PFSK-1 (cell line): ENCODE results near the genes FGFBP3, KIF11 and CYP26A1.

- RRBS = 4% methylated on average over 48 of the region's 102 CpGs
Observed at GRCh38 chr10:91162535-91163207, 57.8 kb upstream of the PCGF5 start.

DNA sequence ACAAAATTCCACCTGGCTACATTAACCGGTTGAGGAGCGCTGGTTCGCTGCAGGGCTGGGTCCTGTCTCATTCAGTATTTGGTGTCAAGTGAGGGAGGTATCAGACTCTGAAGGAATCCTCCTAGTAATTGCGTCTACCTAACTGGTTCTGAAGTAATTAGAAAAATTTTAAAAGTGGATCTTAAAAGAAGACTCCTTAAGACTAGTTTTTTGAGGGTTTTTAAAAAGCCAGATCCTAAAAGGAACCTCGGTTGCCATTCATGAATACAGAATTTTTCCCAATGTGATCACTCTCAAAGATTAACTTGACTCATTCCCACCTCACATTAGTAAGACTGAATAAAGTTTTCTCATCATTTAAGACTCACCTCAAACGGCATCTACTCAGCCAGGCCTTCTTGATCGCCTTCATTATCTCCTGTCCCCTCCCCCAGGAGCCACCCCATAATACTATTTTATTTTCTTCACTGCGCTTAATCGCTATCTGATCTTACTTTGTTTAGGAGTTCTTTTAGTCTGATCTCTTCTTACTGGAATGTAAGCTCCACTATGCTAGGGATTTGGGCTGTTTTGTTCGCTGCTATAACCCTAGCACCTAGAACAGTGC, 56.0 kb upstream of the PCGF5 start:
- RRBS = no CpG with 5 or more reads among the region's 10 CpGs

DNA sequence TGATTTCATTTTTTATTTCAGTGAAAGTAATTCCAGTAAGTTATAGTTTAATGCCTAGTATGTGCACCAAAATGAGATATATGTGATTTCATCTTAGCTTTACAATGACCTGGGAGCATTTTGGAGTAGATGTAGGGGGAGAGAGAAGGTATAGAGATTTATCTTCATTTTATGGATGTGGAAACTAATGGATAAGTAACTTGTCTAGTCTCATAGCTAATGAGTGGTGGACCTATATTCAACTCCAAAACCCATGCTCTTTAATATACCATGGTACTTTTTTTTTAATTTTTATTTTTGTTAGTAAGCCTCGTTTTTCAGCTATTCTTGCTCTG, 3.2 kb downstream of the PCGF5 start:
- RRBS = no CpG with 5 or more reads among the region's 1 CpG

DNA sequence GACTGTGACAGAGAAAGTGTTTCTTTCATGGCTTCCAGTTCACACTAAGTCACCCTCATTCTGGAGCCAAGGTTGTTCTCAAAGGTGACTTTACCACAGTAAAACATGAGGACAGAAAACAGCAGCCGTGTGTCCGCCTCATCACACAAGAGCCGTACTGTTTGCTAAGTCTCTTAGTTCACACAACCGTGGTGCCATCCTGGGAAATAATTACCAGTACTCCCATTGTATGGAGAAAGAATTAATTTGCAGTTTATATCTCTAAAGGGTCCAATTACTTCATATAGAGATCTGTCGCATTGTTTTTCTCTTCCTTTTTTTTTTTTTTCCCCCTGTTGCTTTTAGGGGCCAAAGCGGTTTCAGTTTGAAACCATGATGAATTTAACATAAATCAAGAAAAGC, 75.6 kb downstream of the PPP1R3C start:
- RRBS = no CpG with 5 or more reads among the region's 6 CpGs

DNA sequence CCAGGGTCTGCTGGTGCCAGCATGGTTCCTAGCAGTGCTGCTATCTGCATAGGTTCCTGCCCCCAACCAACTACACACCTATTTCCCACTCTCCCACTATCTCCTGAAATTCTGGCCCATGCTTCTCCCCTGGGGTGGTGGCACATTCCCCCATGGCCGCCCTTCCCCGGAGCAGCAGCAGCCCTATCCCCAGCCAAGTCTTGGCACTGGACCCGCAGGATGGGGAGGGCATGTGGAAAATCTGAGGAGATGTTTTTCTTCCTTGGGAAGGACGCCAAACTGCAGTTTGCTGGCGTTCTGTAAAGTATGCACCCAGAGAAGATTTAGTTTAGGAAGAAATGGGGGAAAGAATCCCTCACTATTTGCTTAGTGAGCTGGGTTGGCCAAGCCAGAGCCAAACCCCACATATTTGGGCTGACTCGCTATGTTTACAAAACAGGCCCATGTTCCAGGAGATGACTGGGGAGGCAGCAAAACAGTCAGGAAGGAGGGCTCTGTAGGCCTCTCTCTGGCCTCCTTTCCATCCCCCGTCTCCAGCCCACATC, 42.5 kb downstream of the PPP1R3C start:
- RRBS = no CpG with 5 or more reads among the region's 7 CpGs

DNA sequence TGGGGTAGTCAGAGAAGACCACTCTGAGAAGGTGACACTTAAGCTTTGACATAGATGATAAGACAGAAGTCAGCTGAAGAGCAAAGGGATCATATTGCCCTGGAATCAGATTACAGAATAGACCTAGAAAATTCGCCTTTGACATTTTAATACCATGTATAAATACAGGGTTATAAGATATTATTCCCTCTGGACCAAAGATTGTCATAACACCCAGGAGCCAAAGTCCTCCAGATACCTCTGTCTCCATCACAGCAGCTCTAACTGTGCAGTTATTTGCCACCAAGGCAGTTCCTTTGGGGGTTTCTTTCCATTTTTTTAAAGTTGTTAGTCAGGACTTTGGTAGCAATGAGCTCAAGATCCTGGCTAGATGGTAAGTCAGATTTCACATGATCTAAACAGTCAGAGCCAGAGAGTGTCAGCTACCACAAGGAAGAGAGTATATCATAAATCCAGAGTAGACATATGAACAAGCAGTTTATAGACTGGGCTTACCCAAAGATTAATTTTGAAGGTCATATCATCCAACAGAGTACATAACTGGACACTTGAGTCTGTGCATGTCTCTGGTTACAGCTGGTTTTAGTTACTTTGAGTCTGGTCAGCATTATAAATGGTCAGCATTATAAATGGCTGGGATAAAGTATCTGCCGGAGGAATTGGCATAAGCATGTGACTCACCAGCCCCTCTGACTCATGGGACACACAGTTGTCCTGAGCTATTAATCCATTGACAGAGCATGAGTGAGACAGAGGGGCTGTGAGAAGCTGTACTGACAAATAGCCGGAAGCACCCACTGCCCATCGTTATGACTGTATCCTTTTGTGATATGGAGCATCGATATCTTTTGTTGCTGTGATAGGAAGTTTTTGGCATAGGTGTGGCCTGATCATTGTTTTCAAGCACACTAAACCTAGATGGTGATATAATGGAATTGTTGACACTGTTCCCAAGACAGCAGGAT, 19.5 kb downstream of the PPP1R3C start:
- RRBS = no CpG with 5 or more reads among the region's 5 CpGs

GRCh38 chr10:91796637-91797121, 1.5 kb upstream of the TNKS2 start:
- RRBS = no CpG with 5 or more reads among the region's 3 CpGs

DNA sequence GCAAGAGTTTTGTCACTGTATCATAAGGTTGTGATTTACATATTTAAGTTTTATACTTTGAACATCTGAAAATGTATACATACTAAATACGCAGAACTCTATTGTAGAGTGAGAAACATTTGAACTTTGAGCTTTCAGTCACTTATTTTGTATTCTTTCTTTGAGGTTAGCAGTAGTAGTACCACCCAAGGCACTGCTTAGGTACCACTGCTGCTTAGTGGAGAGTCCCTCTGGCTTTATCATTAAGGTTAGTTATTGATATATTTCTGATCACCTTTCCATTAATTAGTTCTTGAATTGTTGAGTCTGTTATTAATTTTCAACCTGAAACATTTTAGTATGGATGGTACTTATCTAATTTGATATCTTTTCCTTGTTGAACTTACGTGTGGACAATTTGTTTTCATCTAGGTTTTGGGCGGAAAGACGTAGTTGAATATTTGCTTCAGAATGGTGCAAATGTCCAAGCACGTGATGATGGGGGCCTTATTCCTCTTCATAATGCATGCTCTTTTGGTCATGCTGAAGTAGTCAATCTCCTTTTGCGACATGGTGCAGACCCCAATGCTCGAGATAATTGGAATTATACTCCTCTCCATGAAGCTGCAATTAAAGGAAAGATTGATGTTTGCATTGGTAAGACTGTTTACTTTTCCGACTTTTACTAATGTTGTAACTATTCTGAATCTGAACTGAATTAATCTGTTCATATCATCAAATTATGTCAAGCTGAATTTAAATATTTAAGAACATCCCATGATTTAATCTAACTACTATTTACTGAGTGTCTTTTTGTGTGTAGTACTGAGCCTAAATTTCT, 14.6 kb downstream of the TNKS2 start:
- RRBS = no CpG with 5 or more reads among the region's 8 CpGs

DNA sequence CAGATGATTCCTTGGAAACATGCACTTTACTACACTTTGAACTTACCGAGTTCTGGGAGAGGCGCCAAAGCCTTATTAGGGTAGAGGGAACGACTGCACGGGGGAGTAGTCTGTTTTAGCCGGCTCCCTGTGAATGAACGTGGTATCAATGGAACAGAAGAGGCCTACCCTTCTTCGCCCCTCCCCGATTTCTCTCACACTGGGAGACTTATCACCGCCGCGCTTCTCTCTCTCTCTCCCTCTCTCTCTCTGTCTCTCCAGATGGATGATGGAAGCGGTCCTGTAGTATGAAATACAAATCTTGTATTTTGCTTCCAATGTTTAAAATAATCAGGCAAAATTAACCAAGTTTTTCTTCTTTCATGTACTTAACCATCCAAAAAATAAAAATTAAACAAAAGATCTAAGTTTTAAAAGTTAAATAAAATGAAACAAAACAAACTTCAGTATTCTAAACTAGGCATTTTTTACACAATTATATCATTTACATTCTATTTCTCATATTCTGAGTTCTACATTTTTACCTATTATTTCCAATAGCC, at the start of gene FGFBP3:
Gene FGFBP3 (minus strand): TSS at position 135 of the 542 bp plus-strand sequence.
- RRBS = no CpG with 5 or more reads among the region's 12 CpGs

DNA sequence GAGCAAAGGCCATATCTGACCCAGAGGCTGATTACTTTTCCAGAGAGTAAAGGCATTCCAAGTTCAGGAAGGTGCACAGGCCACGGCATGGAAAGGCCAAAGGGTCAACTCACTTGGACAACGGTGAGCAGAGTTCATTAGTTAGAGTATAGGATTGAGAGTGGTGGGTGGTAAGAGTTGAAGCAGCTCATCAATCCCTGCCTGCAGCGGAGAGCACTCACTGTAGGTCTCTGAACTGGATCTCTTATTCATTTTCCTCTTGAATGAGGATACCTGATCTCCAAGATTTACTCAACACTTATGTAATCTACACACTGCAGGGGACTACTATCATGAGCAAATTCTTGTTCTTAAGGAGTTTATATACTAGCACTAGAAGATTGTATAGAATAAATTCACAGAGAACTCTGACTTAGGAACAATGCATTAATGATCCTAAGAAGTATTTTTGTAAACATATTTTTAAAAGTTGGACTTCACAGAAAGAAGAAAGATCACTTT, 168.6 kb downstream of the CPEB3 start:
- RRBS = no CpG with 5 or more reads among the region's 3 CpGs

DNA sequence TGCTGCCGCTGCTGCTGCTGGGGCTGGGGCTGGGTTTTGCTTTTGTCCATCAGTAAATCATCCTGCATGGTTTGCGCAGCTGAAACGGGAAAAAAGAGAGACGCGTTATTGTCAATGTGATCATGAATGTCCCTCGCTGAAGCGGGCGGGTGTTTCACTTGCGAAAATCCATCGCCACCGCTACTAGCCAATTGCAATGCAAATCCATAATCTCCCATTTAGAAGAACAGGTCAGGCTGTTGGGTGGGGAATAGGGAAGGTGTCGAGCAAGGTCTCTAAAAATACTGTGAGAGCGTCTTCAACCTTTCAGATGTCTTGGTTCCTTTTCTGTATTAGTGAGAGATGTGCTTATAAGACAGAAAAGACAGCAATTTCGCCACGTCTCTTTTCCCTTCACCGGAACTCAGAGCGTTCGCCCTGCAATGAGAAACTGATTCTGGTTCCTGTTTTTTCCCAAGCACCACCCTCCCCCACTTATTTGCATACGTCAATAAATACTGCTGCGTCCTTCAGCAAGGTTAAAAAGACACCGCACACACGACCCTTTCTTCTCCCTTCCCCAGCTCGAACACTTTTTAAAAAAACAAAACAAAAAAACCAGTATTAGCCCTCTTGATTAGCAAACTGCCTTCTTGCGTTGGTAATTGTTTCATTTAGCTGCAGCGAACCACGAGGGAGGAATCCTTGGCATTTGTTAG, 50.4 kb downstream of the CPEB3 start:
- RRBS = no CpG with 5 or more reads among the region's 26 CpGs

DNA sequence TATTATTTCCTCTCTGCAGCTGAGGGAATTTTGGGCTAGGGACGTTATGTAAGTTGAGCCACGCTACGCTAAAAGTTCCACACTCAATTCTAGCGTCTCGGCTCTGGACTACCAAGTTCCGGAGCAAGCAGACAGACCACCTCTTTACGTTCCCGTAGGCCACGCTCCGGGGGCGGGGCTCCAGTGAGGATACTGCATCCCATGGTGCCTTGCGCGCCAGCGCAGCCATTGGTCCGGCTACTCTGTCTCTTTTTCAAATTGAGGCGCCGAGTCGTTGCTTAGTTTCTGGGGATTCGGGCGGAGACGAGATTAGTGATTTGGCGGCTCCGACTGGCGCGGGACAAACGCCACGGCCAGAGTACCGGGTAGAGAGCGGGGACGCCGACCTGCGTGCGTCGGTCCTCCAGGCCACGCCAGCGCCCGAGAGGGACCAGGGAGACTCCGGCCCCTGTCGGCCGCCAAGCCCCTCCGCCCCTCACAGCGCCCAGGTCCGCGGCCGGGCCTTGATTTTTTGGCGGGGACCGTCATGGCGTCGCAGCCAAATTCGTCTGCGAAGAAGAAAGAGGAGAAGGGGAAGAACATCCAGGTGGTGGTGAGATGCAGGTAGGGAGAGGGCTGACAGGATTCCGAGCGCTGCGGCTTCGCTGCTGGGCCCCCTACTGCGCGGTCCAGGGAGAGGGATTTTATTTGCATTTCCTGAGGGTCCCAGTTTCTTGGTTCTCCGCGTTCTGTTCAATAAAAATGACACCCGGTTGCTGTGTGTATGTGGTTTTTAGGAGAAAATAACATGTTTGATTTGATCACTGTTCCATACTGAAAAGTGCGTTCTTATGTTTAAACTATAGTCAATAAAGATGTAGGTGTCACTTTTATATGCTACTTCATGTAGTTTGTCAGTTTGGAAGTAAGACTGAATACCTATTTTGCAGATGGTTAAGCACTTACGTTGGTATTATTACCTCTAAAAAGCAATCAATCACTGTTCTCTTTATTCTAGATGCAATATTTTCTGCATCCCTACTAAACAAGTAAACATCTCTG, at the start of gene KIF11:
Gene KIF11 (plus strand): TSS at position 281 of the 1,041 bp plus-strand sequence.
- RRBS = 2% methylated on average over 28 of the region's 62 CpGs

- RRBS = no CpG with 5 or more reads among the region's 5 CpGs
Observed at GRCh38 chr10:92927864-92928683, 79.8 kb downstream of the EXOC6 start.

DNA sequence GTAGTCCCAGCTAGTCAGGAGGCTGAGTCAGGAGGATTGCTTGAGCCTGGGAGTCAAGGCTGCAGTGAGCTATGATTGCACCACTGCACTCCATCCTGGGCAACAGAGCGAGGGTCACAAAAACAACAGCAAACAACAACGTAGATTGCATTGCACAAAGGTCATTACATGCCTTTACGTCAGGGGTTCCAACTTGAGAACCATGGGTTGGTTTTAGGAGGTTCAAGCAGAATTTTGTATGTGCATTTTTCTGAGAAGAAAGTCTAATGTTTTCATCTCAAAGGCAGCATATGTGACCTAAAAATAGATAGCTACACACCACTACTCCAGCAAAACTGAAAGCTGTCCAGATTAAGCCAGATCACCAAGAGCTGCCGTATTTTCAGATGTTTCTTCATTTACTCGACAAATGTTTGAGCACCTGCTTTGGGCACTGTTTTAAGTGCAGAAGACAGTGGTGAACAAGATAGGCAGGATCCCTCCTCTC, 28.3 kb upstream of the CYP26C1 start:
- RRBS = no CpG with 5 or more reads among the region's 5 CpGs

DNA sequence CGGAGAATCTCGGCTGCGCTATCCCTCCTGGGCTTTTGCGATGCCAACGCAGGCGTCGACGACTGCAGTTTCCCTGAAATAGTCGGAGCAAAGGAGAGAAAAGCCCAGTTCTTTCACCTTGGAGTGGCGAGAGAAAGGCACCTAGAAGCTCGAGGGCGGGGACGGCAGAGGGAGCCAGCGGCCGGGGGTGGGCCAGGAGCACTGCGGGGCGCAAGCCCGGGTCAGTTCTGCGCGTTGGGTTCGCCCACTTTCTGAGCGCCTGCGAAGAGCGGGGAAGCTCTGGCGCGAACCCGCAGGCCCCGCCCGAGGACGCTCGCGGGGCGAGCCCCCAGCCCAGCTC, 358 bp upstream of the CYP26C1 start:
- RRBS = 86% methylated on average over 3 of the region's 33 CpGs

GRCh38 chr10:93073345-93074568, at the start of gene CYP26A1:
TSS of gene CYP26A1 (plus strand) at chr10:93073893.
- RRBS = 3% methylated on average over 15 of the region's 100 CpGs

GRCh38 chr10:93166191-93166831, 92.6 kb downstream of the CYP26A1 start:
- RRBS = 24% methylated on average over 2 of the region's 6 CpGs

- RRBS = 77% methylated on average over 7 of the region's 18 CpGs
Observed at GRCh38 chr10:93363955-93364449, 118.1 kb downstream of the MYOF start.

DNA sequence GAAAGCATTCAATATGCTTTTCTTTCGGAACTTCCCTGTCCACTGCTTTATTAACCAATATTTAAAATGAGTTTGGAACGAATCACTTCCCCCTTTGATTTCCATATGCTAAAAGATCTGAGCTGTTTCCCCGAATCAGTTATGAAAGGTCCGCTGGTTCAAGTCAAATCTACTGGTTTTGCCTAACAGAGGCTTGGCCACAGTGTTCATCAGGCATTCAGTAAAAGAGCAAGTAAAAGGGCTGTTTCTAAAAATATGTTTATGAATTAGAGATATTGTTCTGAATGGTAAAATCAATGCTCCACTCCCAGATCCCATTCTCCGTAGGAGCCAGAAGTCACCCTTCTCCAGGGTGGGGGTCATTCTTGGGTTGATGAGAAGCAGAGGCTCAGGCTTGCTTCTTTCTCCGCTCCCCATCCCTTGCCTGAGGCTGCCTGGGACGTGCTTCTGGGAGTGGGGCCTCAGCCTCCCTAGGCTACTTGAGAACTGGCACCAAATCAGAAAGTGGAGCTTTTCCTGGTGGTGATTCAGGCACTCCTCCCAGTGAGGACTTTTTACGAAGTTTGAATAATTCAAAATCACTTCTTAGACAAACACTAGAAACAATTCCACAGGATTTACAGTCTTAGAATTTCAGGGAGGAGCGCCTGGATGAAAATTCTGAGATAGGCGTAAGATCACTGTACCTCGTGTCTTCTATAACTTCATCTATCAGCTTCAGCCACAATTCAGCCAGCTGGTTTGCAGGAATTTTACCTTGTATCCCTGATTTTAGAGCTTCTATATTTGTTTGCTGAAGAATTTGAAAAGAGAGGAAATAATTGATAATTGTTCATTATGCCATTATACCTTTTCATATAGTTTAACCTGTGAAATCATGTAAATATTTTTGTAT, 105.2 kb downstream of the MYOF start:
- RRBS = no CpG with 5 or more reads among the region's 11 CpGs

DNA sequence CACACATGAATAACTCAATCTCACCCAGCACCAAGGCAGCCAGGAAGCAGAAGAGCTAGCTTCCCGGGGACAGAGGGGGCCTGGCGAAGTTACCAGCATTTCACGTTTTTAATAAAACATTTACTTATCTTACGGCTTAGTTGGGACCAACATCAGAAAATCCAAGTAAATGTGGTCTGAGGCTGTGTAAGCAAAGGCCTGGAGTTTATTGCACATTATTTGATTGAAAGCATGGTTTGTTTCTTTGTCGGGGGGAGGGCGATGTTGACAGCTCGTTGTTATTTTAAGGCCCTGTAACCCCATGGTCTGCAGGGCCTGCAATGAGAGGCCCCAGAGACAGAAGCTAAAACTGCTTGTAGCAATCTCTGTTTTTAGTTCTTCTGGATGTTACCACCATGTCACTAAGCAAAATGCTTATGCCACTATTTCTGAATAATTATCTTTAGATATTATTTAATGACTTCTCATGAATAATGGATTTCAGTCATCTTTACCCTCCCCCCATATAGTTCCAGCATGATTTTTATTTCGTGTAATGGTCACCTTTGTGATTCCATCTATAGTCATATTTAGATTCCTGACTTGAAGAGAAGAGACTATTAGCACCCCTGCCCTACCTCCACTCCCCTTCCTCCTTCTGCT, 88.9 kb downstream of the MYOF start:
- RRBS = 63% methylated on average over 1 of the region's 8 CpGs